IMR-90 (cell line): ENCODE measurements around the gene ADGRL1.

- RRBS = 96% methylated on average over 6 of the region's 36 CpGs
CAGE:
- cytosol, long polyA plus RNA = no peak
- long polyA plus RNA = no peak
- nucleus, long polyA plus RNA = no peak
Measured at GRCh38 chr19:13825337-13826603, 30.5 kb downstream of the ZSWIM4 start.

DNA sequence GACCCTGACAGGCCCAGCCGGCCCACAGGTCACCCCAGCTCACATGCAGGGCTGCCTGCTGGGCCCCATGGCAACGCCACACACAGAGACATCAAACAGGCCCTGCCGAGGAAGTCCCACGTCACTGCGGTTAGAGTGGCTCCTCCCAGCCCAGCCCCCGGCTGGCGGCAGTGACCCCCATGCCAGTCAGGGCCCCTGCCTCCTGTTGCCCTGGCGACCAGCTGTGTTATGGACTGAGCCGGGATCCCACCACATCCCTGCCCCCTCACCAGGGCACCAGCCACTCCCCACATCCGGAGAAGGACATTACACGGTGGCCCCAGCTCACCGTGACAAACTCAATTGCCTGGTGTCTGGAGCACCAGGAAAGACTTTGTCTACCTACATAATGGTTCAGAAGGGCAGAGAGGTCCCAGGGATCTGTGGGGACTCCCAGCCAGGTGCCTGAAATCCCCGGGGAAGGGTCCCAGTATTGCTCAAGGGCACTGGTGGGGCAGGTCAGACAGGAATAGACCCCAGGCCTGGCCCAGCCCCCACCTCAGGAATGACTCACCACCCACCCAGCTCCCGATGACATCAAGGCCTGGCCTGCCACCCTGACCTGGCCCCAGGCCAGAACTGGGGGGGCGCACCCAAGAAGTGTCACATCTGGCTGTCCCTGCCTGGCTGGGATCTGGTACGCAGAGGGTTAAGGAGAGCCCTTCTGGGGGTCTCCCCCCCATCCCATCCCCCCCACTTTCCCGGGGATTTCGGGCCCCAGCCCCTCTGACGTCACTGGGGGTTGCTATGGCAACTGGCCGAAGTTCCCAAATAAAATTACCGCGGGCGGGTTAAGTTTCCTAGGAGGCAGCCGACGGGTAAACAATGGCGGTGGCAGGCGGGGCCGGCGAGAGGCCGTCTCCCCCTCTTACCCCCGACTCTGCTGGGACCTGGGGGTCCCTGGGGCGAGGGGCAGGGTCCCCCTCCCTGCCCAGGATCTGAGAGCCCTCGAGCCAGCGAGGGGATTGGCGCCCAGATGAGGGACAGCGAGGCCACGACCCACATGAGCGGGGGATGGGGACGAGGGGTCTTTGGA is 30.0 kb upstream of the NANOS3 start:
- RRBS = 3% methylated on average over 5 of the region's 39 CpGs
CAGE:
- cytosol, long polyA plus RNA = no peak
- long polyA plus RNA = no peak
- nucleus, long polyA plus RNA = no peak

DNA sequence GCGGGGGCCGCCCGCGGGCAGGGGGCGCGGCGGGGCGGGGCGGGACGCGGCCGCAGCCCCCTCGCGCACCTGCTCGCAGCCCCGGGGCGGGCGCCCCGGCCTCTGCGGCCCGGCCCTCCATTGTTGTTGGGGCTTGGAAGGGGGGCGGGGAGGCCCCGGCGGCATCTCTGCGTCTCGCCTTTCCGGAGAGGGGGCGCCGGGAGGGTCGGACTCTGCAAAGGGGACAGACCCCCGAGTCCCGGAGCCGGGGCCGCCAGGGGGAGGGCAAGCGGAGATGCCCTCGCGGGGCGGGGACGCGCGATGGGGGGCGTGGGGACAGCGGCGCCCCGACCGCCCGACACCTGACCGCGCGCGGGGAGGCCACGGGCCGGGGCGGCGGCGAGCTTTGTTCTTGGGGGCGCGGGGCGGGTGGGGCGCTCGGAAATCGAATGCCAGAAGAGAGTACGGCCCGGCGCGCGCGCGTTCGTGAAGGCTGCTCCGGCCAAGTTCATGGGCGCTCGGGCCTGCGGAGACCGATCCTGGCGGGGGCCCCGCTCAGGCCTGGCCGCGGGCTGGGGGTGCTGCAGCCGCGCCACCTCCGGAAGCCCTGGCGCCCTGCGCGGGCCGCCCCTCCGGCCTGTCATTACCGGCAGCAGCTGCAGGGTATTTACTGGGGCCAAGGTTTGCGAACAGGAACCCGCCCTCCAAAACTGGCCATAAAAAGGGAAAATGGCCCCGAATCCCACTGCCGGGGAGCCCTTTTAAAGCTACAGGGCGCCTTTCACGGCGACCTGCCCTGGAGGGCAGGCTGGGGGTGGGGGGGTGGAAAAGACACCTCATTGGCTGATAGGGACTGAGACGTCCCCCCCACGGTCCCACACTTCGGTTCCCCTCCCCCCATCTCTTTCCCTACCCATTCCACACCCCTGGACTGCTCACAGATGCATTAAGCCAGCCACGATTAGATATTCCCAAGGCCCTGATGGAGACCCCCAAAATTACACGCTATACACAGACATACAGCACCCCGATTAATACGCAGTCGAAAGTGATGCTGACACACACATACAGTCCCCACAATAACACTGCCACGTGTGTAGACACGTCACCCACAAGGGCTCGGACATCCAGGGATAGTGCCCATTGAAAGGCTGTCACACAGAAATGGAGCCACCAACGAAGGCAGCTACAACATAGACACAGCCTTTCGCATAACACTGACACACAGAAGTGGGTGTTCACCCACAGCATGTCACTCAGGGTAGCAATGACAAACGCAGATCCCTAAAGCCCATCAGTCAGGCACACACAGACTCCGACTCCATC is 11.0 kb upstream of the NANOS3 start:
- RRBS = 2% methylated on average over 32 of the region's 110 CpGs
CAGE:
- cytosol, long polyA plus RNA = no peak
- long polyA plus RNA = no peak
- nucleus, long polyA plus RNA = no peak

DNA sequence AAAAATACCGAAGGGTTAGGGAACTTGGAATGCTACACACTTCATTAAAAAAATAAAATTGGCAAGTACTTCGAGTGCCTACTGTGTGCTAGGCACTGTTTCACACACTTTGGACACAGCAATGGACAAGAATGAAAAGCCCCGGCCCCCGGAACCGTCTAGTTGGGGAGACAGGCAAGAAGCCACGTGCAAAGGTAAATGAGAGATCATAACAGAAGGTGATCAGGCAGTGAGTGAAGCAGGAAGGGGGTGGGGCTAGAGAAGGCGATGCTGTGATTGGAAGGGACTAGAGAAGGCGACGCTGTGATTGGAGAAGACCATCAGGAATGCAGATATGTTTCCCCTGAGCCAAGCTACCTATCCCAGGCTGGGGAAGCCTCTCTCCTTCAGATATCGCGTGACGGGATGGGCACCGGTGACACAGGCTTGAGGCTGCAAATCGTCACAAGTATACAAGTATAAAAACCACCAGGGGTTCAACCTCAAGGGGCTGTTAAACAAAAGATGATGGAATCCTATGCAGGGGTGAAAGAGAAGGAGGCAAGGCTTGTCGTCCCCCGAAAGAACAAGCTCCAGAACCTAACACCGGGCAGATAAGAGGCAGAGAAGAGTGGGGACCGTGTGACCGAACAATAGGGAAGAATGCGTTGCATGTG is 21.8 kb downstream of the DCAF15 start:
- RRBS = no CpG with 5 or more reads among the region's 20 CpGs
CAGE:
- cytosol, long polyA plus RNA = no peak
- long polyA plus RNA = no peak
- nucleus, long polyA plus RNA = no peak

- RRBS = 36% methylated on average over 7 of the region's 17 CpGs
CAGE:
- cytosol, long polyA plus RNA = no peak
- long polyA plus RNA = no peak
- nucleus, long polyA plus RNA = no peak
Measured at GRCh38 chr19:13979276-13979848, 26.8 kb downstream of the RFX1 start.

DNA sequence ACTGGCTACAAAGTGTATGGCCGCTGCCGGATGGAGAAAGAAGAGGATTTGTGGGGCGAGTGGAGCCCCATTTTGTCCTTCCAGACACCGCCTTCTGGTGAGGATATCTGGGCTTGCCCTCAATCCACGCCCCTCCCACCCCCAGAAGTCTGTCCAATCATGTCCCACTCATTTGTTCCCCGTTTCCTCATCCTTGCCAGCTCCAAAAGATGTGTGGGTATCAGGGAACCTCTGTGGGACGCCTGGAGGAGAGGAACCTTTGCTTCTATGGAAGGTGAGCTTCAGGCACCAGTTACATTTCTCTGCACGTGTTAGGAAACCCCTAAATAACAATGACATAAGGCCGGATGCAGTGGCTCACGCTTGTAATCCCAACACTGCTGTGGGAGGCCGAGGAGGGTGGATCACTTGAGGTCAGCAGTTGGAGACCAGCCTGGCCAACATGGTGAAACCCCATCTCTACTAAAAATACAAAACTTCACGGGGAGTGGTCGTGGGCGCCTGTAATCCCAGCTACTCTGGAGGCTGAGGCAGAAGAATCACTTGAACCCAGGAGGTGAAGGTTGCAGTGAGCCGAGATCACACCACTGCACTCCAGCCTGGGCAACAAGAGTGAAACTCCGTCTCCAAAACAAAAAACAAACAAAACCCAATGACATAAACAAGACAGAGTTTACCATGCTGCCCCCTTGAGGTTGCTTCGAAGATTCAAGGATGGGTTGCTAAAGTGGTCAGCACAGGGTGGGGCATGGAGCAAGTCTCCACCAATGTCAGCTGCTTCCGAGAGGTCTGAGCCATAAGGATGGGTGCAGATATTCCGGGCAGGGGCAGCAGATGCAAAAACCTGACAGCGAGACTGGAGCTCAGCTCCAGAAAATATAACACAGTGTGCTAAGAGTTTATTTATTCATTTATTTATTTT is 11.2 kb downstream of the IL27RA start:
- RRBS = 93% methylated on average over 2 of the region's 20 CpGs
CAGE:
- cytosol, long polyA plus RNA = no peak
- long polyA plus RNA = no peak
- nucleus, long polyA plus RNA = no peak

DNA sequence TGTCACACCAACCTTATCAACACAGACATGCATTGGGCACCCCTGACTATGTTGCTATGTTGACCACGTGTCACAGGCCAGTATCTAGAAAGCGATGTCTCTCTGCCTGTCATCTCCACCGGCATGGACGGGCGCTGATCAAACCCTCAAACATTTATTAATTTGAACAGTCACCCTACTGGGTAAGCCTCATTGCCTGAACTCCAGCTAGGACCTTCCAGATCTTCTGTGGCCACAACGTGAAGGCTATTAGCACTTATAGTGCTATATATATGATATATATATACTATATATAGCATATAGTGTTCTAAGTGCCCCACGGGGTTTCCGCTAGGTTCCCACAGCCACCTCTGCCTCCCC is 1.9 kb downstream of the PALM3 start:
- RRBS = no CpG with 5 or more reads among the region's 8 CpGs
CAGE:
- cytosol, long polyA plus RNA = no peak
- long polyA plus RNA = no peak
- nucleus, long polyA plus RNA = no peak

- RRBS = 48% methylated on average over 5 of the region's 17 CpGs
CAGE:
- cytosol, long polyA plus RNA = no peak
- long polyA plus RNA = no peak
- nucleus, long polyA plus RNA = no peak
Measured at GRCh38 chr19:14164687-14165503, 28.5 kb upstream of the ASF1B start.

DNA sequence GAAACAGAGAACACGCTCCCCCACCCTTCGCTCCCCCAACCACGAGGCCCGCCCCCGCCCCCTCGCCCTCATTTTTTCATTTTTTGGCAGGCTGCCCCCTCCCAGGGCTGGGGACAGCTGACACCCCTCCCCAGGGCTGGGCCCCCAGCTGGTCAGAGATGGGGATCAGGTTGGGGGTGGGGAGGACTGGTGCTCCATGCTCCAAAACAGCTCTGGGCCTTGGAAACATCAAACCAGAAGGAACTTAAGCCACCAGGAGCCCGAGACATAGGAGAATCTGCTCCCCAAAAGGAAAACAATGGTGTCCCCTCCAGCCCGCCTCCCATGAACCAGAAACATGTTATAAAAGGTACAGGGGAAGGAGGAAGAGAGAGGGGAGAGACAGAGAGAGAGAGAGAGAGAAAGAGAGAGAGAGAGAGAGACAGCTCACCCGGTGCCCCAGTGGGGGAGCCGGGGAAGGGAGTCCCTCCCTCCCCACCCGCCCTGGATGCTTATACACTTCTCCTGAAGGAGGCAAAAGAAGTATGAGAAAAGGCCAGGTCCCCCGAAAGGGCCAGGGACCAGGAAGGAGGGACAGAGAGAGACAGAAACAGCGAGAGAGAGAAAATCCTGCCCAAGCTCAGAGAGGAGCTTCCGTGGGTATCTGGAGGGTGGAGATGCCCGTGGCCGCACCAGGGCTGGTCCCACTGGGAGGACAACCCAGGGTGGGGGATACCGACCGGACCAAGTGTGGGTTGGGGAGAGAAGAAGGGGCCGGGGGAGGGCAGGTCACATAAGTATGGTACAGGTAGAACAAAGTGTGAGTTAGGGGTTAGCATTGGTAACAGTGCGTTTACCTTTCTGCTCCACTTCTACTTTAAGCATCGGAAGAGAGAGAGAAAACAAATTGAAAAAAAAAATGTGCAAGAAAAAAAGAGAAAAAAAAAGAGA is 30.1 kb upstream of the ASF1B start:
- RRBS = 50% methylated on average over 1 of the region's 21 CpGs
CAGE:
- cytosol, long polyA plus RNA = no peak
- long polyA plus RNA = no peak
- nucleus, long polyA plus RNA = no peak

DNA sequence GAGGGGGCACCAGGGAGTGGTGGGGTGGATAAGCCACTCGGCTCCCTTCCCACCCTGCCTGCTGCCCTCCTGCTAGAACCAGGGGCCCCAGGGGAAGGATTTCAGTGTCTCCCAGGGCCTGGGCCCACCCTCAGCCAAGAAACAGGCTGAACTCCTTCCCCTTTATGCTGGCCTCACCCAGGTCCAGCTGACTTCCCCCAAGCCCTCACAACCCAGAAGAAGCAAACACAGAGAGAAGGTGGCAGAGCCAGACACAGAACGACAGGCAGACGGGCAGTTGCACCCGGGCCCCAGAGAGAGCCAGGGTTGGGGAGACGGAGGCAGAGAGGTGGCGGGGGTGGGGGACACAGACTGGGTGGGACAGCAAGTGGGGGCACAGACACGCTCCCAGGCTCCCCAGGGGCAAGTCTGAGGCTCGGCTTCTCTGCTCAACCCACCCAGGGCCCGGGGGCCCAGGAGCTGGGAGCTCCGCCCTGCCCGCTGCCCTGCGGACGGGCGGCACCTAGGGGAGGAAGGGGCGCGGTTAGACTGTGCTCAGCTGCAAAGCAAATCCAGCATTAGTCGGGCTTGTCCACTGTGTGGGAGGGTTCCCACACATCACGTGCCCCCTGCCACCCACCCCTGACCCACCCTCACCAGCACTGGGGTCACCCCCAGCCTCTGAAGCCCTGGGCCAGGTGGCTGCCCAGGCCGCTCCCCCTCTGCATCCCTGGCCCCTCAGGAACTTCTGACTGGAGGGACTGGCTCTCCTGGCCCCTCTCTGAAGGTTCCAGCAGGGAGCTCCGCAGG is 31.2 kb upstream of the ASF1B start:
- RRBS = no CpG with 5 or more reads among the region's 20 CpGs
CAGE:
- cytosol, long polyA plus RNA = no peak
- long polyA plus RNA = no peak
- nucleus, long polyA plus RNA = no peak

DNA sequence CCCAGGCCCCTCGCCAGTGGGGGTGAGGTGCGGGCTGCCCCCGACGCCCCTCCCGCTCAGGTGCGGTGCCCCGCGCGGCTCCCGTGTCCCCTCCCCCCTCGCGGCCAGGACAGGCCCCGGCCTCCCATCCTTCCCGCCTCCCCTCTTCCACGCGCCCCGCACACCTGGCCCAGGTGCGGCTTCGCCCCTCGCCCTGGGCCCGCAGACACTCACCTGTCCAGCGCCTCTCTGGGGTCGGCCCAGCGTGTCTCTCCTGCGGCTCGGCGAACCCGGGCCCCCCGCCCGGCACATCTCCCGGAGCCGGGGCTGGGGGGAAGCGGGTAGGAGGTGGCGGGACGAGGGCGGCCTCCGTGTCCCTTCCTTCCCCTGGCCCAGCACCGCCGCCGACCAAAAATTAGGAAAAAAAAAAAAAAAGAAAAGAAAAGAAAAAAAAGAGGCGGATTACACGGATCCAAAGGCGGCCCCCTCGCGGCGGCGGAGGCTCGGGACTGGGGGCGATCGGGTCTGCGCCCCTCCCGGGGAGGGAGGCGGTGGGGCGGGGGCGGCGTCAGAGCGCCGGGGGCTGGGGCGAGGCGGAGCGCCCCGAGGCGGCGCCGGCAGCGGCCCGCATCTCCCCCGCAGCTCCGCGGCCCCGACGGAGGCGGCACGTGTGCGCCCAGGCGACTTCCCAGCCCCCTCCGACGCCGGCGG is at the start of gene ADGRL1:
Gene ADGRL1, minus strand, starts transcription at position 398 of the 690 bp plus-strand sequence.
- RRBS = 2% methylated on average over 5 of the region's 80 CpGs
CAGE:
- cytosol, long polyA plus RNA = no peak
- long polyA plus RNA = no peak
- nucleus, long polyA plus RNA = no peak

- RRBS = 11% methylated on average over 6 of the region's 14 CpGs
CAGE:
- cytosol, long polyA plus RNA = no peak
- long polyA plus RNA = no peak
- nucleus, long polyA plus RNA = no peak
Measured at GRCh38 chr19:14247496-14247825, 41.5 kb upstream of the ADGRL1 start.

- RRBS = no CpG with 5 or more reads among the region's 15 CpGs
CAGE:
- cytosol, long polyA plus RNA = no peak
- long polyA plus RNA = no peak
- nucleus, long polyA plus RNA = no peak
Measured at GRCh38 chr19:14396252-14396657, 15.0 kb downstream of the ADGRE5 start.

GRCh38 chr19:14404222-14404855 is 14.8 kb downstream of the DDX39A start:
- RRBS = no CpG with 5 or more reads among the region's 13 CpGs
CAGE:
- cytosol, long polyA plus RNA = no peak
- long polyA plus RNA = no peak
- nucleus, long polyA plus RNA = no peak

DNA sequence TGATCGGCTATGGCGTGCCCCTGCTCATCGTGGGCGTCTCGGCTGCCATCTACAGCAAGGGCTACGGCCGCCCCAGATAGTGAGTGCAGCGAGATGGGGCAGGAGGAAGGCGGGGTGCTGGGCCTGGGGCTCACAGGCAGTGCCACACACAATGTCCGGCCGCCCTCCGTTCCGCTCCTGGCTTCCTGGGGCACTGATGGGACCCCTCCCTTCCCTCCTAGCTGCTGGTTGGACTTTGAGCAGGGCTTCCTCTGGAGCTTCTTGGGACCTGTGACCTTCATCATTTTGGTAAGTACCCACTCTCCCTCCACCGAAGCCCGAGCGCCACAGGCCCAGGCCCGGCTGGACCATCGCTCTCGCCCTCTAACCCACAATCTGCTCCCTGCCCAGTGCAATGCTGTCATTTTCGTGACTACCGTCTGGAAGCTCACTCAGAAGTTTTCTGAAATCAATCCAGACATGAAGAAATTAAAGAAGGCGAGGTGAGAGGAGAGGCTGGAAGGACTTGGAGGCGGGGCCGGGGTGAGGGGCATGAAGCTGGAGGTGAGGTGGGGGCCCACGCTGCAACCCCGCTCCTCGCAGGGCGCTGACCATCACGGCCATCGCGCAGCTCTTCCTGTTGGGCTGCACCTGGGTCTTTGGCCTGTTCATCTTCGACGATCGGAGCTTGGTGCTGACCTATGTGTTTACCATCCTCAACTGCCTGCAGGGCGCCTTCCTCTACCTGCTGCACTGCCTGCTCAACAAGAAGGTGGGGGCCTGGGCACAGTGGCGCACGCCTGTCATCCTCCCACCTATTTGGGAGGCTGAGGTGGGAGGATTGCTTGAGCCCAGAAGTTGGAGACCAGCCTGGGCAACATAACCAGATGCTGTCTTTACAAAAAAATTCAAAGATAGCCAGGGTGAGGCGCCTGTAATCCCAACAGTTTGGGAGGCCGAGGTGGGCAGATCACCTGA is 12.4 kb downstream of the DDX39A start:
- RRBS = no CpG with 5 or more reads among the region's 39 CpGs
CAGE:
- cytosol, long polyA plus RNA = no peak
- long polyA plus RNA = no peak
- nucleus, long polyA plus RNA = no peak

DNA sequence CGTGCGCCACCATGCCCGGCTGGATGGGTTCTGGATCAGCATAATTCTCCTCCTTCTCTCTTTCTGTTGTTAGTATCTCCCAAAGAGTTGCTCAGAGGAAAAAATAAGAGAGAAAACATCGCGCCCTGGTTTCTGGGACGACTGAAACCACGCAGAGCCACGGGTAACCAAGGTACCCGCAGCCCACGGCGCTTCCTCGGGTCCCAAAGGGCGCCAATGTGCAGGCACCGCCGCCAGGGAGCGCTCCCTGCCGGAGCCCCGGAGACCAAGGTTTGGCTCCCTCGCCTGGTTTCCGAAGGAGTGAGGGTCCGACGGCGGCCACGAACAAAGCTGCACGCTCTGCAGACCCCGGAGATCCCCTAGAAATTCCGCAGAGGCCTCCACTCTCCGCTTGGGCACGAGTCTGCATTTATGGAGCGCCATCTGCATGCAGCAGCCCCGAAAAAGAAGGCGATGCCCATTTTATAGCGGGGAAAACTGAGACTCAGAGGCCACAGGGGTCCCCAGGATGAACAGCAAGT is 1.2 kb upstream of the PKN1 start:
- RRBS = 19% methylated on average over 7 of the region's 33 CpGs
CAGE:
- cytosol, long polyA plus RNA = no peak
- long polyA plus RNA = no peak
- nucleus, long polyA plus RNA = no peak

DNA sequence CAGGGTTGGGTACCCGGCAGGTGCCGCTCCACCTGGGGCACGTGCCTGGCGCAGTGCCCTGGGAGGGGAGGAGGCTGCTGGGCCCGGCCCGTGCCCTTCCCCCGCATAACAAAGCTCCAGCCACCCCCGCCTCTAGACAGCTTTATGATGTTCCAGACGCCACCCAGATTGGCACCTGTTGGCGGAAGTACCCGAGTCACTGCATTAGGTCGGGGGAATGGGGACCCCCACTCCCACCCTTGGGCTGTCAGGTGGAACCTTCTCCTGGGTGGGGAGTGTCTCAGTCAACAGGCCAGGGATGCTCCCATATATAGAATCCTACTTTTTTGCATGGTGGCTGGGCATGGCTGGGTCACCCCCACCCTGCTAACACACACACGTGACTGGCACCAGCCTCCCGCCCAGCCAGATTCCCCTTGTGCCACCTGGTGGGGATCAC is 828 bp downstream of the PKN1 start:
- RRBS = 6% methylated on average over 4 of the region's 14 CpGs
CAGE:
- cytosol, long polyA plus RNA = no peak
- long polyA plus RNA = no peak
- nucleus, long polyA plus RNA = no peak

DNA sequence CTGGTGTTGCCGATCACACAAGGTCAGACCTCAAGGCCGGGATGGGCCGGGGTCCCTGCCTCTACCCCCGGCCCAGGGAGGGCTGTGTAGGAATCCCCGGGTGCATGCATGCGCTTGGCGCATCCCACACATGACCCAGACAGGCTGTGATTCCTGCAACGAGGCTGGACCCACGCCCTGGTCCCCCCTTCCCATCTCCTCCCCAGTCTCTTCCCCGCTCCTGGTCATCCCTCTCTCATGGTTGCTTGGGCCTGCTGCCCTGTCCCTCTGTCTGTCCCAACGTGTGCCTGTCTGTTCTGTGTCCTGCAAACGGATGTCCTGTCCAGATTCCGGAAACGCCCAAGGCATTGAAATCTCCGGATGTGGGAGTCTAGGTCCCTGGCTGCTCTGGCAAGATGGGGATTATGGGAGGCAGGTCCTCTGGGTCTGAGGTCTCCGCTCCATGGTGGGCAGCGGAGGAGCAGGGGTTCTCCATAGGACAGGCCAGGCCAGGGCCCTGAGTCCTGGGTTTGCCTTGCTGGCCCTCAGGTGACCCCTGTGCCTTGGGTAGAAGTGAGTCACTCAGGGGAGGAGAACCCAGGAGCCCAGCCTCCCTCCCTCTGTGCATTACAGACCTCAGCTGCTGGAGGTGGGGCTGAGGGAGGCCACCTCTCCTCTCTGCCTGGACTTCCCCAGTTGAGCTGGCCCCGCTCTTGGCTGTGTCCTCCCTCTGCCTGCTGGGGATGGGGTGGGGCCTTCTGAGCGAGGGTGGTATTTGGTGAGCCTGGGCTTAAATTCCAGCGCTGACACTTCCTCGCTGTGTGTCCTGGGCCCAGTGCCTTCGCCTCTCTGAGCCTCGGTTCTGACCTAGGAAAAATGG is 1.8 kb downstream of the PKN1 start:
- RRBS = 81% methylated on average over 2 of the region's 23 CpGs
CAGE:
- cytosol, long polyA plus RNA = no peak
- long polyA plus RNA = no peak
- nucleus, long polyA plus RNA = no peak

DNA sequence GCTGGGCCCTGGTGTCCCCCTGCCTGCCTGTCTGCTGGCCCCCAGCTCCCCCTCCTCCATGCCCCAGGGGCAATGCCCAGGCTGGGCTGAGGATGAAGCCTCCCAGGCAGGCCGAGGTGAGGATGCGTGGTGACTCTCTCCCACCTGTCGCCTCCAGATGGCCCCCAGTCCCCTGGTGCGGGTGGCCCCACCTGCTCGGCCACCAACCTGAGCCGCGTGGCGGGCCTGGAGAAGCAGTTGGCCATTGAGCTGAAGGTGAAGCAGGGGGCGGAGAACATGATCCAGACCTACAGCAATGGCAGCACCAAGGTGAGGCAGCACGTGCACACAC is 10.2 kb downstream of the PKN1 start:
- RRBS = no CpG with 5 or more reads among the region's 10 CpGs
CAGE:
- cytosol, long polyA plus RNA = no peak
- long polyA plus RNA = no peak
- nucleus, long polyA plus RNA = no peak

DNA sequence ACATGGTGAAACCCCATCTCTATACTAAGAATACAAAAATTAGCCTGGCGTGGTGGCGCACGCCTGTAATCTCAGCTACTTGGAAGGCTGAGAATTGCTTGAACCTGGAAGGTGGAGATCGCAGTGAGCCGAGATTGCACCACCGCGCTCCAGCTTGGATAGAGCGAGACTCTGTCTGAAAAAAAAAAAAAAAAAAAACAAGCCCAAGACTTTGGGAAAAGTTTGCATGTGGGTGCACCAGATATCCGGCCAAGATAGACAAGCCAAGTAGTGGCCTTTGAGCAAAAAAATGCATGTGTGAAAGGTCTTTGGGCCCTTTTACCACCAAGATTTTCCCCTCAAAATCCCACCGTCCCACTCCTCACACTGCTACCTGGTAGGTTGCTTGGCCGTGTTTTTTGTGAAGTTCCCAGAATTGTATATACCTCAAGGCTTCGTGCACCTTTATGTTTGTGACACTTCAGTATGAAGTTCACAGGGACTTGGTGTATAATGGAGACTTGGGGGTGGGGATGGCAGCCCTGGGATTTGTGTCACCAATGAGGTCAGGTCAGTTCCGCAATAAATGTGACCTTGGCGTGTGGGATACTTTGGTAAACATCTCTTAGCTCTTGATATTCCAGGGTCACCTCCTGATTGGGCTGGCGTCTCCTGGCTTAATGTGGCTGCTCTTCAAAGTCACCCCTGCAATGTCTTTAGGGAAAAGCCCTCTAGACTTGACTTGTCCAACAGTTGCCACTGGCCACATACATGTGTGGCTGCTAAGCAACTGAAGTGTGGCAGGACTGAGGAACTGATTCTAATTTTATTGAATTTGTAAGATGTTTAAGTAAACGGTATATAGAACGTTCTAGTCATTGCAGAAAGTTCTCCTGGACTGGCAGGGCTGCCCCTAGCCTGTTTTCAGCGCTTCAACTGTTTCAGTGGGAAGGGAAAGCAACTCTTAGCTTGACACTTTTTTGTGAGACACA is 5.3 kb downstream of the DNAJB1 start:
- RRBS = no CpG with 5 or more reads among the region's 18 CpGs
CAGE:
- cytosol, long polyA plus RNA = no peak
- long polyA plus RNA = no peak
- nucleus, long polyA plus RNA = no peak